Temporal lobe (tissue), 2 donors: ENCODE measurements around the gene FAM151B.

DNA sequence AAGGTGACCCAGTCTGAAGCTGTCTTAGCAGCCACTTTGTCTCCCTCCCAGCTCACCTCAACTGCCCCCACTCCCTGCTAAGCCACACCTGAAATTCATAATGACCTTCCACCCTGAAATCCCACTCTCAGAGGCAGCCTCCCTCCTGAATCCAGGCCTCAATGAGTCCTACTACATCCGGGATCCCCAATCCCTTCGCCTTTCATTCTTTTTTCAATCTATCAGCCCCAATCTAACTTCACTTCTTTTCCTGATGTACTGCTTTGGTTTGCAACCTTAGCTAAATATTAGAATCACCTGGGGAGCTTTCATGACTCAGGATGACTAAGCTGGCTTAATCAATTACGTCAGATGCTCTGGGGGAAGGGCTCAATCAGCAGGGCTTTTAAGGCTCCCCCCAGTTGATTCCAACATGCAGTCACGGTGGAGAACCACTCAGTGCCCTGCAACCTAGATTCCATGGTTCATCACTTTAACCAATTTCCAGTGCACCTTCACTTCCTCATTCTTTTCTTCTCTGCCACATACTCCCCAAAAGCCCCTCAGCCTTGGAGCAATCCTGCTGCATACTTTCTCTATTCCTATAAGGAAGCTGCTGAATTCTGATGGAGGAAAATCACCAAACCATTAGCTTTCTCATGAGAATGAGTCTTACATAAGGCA is 32.3 kb downstream of the BHMT start:
- RAMPAGE, long total RNA = no peak

DNA sequence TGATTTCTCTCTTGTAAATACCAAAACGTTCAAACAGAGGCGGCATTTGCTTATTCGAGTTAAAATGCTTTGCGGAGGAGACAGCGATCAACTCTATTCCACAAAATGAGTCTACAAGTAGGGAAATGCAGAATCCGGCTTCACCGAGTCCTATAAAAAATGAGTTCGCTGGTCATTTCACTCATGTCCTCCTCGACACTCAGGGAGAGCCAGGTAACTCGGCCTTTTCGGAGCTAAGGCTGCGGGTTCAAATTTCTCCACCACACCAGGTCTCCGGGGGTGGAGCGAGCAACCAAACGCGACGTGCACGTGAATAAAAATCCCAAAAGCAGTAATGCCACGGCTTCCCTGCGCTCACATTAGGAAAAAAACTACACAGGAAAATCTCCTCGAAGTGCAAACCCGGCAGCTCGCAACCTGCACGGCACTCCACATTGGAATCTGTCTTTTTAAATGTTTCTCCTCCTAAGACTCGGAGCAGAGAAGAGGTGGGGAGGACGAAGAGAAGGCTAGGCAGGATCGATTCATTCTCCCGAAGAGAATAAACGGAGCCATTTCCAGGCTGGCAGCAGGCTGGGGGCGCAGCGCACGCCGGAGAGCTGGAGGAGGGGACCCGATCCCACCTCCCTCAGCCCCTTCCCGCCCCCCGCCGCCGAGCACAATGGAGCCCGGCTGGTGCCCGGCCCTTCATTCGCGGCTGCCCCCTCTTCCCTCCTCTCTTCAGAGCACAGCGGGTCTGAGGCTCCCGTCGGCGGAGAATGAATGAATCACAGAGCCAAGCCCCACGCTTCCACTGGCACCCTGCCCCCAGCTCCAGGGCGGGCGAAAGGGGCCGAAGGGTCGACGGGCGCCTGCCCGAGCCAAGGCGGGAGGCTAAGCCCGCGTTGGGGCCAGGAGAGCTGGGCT is 736 bp downstream of the HOMER1 start:
- RAMPAGE, long total RNA = no peak

DNA sequence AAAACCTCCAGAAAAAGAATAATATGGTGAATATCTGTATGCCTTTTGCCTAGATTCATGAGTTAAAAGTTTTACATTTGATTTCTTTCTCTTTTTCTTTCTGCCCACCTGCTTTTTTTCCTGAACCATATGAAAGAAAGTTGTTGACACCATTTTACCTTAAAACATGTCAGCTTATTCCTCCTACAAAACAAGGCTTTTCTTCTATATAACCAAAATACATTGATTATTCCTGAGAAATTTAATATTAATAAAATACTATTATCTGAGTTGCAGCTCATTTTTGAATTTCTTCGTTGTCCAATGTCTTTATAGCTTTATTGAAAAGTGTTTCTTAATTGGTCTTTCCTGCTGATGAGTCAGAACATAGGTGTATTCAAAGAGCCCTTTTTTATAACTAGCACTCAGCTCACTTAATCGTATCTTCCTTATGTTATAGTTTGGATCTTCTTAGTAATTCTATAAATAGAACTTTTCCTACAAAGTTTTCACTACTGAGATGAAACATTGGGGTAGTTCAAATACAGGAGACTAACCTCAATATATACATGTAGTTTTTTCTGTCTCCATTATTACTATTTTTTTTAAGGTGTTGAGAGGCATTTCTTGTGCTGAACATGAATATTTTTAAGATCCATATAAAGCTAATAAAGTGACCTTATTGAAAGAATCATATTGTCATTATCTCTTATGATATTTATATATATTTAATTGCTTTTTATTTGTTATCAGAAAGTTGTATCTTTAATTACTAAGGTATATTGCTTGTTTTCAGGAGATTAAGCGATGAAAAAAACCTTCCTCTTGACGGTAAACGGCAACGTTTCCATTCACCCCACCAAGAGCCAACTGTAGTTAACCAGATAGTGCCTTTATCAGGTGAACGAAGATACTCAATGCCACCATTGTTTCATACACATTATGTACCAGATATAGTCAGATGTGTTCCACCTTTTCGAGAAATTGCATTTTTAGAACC is 10.5 kb downstream of the TENT2 start:
- RAMPAGE, long total RNA = no peak

DNA sequence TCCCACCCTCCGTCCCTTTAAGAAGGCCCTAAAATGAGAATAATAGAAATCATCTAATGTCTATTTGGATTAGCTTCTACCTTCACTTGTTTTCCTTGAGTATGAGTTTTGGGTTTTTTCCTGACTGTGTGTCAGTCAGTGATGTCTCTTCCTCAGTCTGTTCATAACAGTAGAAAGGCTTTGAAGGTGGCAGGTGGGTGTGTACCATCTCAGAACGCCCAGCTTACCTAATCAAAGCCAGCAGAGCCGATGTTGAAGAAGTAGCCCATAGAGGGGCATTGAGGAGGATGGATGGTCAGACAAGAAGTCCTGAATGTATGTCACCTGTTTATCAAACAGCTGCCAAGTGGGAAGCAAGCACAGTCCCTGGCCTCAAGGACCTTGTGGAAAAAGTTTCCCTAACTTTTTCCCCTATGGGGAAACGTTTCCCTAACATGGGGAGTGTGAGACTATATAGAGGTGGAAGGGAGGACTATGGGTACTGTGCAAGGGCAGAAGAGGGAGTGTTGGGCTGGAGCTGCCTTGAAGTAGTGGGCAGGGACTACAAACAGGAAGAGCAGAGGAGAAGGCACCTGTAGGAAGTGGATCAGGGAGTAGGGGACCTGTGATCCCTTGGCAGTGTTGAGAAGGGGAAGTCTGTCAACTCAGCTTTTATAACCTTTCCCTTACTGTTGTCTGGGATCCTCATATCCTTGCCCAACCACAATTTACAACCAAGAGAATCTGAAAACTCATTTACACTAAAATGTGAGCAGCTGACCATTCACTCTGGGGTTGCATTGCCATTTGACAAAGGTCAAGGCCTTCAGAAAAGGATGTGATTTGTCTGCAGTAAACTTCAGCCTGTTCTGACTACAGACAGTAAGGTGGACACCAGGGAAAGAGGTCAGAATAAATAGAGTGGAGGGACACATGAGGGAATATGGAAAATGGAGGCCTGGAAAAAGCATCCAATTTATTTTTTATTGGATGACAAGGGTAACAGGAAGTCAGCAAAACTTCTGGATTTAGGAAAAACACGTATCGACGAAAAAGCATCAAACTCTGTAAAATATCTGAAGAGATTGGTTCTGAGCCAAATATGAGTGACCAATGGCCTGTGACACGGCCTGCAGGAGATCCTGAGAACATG is 1.4 kb downstream of the CMYA5 start:
- RAMPAGE, long total RNA = no peak

- RAMPAGE, long total RNA = no peak
Observed at GRCh38 chr5:80125821-80126209, 90.7 kb downstream of the THBS4 start.

GRCh38 chr5:80217190-80217670 is 38.6 kb downstream of the SERINC5 start:
- RAMPAGE, long total RNA = no peak

GRCh38 chr5:80253221-80254149 is 2.4 kb downstream of the SERINC5 start:
- RAMPAGE, long total RNA = no peak

DNA sequence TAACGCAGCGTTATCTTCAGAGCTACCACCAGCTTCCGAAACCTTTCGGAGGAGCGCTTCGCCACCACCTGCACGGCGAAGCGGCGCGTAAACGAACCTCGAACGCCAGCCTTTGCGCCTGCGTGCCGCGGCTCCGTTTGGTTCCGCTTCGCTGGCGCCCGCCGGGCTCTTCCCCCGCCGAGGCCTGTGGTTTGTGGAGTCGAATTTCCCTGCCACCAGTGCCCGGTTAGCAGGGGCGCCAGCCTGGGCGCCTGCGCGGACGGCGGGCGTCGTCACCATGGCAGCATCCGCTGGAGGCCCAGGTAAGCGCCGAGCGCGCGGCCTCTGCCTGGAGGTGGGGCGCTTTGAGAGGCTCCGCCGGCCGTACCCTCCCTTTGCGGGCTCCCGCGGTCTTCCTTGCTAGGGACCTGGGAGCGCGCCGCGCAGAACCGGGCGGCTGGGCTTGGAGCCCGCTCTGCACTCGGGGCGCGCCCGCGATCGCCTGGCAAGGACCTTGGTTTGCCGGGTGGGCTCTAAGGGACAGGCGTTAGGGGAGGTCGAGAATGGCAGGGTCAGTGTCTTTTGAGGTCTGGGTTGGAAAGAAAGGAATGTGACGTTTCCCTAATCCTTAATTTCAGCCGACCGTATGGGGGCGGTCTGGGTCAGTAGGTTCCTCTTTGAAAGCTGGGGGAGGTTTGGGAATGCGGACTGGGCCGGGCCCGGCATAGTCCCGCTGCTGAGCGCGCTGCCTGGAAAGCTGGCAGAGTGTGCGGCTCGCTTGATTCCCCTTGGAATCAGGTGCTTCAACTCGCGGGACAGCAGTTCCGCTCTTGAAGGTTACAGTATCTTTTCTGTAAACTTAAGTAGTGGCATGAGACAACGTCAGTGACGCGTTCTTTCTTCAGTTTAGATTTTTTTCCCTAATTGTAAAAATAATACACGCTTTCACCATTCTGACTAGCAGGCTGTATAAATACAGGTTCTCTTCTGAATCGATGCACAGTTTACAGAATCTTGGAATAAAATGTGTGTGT is at the start of gene FAM151B:
Gene FAM151B, plus strand, starts transcription at position 254 of the 1,013 bp plus-strand sequence.
- RAMPAGE, long total RNA = no peak

DNA sequence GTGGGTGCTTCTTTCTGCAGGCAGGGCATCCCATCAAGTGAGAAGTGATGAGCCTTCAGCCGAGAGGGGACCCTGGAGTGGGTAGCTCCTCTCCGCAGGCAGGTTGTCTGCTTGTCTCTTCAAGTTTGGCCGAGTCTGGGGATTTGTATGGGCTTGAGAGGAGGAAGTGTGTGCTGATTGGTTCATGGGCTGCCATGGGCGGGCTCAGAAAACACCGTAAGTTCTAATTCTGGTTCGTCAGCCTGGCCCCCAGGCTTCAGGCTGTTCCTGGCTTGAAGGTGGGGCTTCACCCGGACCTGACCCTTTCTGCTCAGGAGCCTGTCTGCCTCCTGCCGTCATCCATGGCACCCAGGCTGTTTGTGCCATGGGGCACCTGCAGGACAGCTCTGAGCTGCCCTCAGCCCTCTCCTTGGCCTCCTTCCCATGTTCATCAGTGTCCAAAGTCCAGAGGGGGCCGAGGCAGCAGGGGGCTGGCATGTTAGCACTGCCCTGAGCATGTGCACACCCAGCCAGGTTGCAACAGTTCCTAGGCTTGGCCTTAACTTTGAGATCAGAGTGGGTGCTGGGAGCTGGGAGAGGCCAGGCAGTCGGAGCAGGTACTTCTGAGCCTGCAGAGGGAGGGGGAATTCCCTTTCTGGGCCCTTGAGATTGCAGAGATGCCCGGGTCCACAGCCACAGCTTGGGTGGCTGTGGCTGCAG is 13.4 kb upstream of the DHFR start:
- RAMPAGE, long total RNA = no peak

DNA sequence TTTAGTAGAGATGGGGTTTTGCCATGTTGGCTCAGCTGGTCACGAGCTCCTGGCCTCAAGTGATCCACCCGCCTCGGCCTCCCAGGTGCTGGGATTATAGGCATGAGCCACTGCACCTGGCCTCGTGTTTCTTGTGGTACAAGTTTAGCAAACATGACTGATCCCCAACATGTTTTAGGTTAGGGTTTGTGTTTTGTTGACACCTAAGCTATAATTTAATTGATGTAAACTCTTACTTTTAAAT is 24.0 kb downstream of the RASGRF2 start:
- RAMPAGE, long total RNA = no peak

DNA sequence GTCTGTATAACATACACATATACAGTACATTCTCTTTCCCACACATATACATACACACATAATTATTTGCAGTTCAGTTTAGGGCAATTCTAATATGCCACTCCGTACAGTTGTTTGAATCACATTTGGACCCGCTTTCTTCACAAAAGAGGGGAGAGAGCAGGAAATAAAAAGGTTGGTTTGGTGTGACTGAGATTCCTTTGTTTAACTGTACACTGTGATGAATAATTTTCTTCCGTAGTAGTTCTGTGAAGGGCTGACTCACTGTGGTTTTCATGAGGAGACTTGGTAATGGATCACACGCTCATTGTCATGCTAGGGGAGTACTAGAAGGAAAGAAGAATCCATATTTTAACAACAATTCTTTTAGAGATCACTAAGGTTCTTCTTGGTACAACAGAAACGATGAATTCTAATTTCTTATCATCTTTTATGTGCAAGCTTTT is 26.3 kb upstream of the ACOT12 start:
- RAMPAGE, long total RNA = no peak

- RAMPAGE, long total RNA = no peak
Observed at GRCh38 chr5:81746833-81747421, 4.0 kb downstream of the SSBP2 start.

- RAMPAGE, long total RNA = no peak
Observed at GRCh38 chr5:81756217-81756522, 5.3 kb upstream of the SSBP2 start.

DNA sequence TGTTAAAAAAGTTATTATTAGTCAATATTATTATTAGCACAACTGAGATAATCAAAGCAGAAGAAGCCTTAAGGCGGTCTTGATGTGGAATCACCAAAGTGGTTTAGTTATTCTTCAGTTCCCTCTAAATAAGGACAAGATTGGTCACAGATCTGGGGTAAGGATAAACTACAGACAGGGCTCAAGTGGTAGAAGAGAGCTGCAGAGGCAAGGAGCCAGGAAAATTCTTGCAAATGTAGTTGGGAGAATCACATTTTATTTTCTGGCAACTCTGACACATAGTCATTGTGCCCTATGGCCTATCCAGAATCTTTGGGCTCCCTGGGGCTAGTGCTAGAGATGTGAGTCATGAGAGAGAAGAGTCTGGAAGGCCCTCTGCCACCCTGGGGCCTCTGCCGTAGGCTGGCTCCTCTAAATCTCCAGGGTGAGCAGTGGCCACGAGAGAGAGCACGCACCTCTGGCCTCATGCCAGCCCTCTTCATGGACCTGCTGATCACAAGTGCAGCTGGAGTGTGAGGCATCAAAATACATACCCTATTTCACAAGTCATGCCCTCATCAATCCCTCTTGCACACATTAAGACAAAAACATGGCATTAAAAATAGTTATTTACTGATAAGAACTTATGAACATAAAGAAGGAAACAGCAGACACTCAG is 74.3 kb upstream of the SSBP2 start:
- RAMPAGE, long total RNA = no peak

DNA sequence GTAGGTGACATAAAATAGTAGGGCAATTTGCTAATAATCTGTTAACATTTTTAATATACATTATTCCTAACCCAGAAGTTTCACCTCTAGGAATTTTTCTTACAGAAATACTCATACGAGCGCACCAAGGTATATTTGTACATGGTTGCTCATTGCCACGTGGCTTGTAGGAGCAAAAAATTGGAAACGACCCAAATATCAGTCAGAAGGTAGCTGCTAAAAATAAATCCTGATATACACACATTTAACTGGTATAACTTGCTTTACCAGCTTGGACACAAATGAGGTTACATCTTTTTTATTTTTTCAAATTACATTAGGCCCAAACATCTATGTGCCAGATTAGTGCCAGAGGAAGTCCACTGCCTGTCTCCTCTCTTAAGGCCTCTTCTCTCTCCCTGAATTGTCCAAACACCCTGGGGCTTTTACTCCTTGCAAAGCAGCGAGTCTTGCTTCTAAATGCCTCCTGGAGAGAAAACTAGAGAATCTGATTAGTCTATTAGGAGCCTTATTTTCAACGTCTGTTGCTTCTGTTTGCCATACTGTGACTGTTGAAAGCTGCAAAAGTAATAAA is 92.0 kb upstream of the SSBP2 start:
- RAMPAGE, long total RNA = no peak

GRCh38 chr5:82106161-82106584 is 134.3 kb downstream of the ATG10 start:
- RAMPAGE, long total RNA = no peak

DNA sequence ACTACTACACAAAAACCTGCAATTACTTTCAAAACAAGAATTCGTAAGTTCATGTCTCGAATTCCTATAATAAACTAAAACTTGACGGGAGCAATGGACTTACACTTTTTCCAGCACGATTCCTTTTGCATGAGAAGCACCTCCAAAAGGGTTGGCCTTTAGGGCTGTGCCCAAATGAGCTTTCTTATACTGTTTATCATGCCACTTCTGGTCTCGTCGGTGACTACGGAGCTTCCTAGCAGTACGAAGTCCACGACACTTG is 633 bp downstream of the RPS23 start:
- RAMPAGE, long total RNA = no peak

DNA sequence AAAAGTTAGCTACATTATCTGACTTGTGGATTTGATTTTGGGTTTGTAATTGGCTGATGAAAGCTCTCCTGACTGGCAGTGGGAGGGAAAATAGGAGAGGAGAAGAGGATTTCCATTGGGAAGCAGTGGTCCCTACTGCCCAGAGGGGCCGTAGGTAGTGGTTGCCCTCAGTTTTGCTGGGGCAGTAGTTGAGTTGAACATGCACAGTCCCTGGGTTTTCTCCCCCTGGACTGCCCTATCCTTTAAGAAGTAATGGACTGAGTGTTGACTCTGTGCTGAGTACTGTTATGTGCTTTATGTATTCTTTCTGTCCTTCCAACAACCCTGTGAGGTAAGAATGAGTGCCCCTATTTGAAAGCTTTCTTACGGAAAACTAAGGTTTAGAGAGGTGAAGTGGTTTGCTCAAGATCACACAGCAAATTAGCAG is 111.2 kb upstream of the RPS23 start:
- RAMPAGE, long total RNA = no peak

DNA sequence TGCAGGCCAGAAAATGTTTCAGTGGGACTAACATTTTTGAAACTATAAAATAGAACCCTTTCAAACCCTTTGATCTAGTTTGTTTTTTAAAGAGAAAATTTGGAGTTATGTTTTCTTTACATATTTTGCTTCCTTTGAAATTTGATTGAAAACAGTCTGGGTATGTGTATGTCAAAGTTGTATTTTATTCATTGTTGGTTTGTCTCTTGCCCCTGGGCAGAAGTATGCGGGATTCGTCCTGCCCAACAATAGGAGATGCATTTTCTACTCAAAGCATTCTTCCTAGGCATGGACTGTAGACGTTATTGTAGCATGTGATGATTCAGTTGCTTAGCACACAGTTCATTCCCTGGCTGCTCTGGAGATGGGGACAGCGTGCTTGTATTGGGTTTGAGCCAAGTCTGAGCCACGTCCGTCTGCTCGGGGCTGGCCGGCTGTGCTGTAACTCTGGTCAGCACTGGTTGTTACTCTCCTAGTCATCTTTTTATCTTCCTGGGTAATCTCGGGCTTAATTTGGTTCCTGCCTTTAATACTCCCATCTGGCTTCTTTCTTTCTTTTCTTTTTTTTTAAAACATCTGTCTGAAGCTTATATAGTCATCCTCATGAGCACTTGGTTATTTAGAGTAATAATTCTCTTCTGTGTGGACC is 118.6 kb upstream of the RPS23 start:
- RAMPAGE, long total RNA = no peak

DNA sequence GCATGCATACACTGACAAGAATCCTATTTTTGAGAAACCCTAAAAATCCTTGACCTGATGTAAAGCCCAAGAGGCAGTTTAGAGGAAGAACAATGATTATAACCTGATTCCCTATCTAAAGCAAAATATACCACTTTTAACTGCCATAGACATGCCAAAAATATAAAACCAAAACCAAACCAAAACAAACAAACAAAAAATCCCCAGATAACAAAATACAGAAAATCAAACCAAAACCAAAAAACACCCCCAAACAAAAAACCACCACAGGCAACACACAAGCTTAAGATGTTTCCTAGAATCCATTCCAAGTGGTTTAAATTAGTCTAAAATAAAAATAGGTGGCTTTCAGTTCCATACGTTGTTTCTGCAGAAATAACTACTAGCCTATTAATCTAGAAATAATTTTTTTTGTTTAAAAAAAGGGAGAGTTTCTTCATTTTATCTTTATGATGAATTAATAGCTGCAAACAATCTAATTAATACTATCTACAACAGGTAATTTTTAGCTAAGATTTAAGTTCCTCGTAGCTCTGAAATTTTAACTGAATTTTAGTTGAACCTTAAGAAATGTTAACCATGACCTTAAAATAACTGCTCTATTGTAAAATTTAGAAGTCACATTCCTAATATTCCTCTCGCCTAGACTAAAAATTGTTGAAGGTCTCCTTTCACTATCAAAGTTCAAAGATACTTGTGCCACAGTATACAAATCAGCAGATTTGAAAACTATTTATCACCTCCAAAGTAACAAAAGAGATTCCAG is 21.6 kb downstream of the TMEM167A start:
- RAMPAGE, long total RNA = no peak